Prostate gland (tissue), 2 donors: ENCODE measurements around the gene INS.

- PRO-cap, result no peak
- RAMPAGE, long total RNA, 2 experiments, result no peak in any of the 2 experiments
These were observed 768 bp upstream of the KRTAP5-5 start for GRCh38 chr11:1628675-1629339.

- PRO-cap, result no peak
- RAMPAGE, long total RNA, 2 experiments, result start-site peak on the minus strand in 2 of 2 experiments, at chr11:1753194-1753672 at its widest, 37 to 219 reads per replicate
These were observed 2.7 kb upstream of the IFITM10 start for GRCh38 chr11:1752732-1753765.

GRCh38 chr11:1755503-1756202 lies 5.3 kb upstream of the IFITM10 start:
- PRO-cap, result no peak
- RAMPAGE, long total RNA, 2 experiments, result no peak in any of the 2 experiments

GRCh38 chr11:1756203-1756806 lies 5.9 kb upstream of the IFITM10 start:
- PRO-cap, result no peak
- RAMPAGE, long total RNA, 2 experiments, result no peak in any of the 2 experiments

GRCh38 chr11:1858995-1859521 lies 6.2 kb downstream of the LSP1 start:
- PRO-cap, result no peak
- RAMPAGE, long total RNA, 2 experiments, result no peak in any of the 2 experiments

GRCh38 chr11:1864578-1865303 lies 11.9 kb downstream of the LSP1 start:
- PRO-cap, result no peak
- RAMPAGE, long total RNA, 2 experiments, result no peak in any of the 2 experiments

GRCh38 chr11:1877172-1877853 lies 14.4 kb downstream of the PRR33 start:
- PRO-cap, result no peak
- RAMPAGE, long total RNA, 2 experiments, result no peak in any of the 2 experiments

DNA sequence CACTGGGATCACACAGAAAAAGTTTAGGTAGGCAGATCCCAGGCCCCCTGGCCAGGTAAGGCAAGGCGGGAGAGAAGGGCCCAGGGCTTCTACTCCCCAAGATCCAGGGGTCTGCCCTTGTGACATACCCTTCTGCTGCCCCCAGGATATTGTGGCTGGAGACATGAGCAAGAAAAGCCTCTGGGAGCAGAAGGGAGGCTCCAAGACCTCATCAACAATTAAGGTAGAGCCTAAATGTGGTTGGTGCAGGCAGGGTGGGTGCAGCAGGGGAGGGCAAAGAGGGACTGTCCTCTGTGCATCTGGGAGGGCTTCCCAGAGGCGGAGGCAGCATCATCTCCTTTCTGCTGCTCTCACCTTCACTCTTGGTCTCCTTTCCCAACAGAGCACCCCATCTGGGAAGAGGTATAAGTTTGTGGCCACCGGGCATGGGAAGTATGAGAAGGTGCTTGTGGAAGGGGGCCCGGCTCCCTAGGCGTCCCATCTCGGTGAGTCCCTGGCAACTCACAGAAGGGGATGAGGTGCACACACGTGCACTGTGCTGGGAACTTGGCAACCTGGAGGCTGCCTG lies 4.5 kb downstream of the PRR33 start:
- PRO-cap, result no peak
- RAMPAGE, long total RNA, 2 experiments, result no peak in any of the 2 experiments

- PRO-cap, result no peak
- RAMPAGE, long total RNA, 2 experiments, result no peak in any of the 2 experiments
These were observed 2.0 kb downstream of the PRR33 start for GRCh38 chr11:1889706-1890132.

DNA sequence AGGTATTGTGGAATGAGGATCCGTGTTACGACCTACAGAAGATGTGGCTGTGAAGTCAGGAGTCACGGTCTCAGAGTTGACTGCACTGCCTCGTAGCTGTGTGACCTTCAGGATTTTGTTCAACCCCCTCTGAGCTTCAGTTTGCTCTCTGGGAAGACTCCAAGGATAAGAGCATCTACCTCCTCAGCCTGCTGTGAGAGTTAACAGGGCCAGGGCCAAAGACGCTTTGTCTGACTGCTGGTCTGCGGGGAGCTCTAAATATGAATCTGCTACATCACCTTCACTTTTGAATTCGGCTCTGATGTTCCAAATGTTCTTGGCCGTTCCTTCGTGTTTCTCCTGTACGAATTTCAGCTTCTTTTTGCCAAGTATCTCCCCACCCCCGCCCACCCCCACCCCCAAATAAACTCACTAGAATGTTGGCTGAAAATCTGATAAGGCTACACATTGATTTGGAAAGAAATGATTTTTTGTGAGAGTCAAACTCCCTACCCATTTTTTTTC lies 11.5 kb upstream of the TNNT3 start:
- PRO-cap, result no peak
- RAMPAGE, long total RNA, 2 experiments, result no peak in any of the 2 experiments

DNA sequence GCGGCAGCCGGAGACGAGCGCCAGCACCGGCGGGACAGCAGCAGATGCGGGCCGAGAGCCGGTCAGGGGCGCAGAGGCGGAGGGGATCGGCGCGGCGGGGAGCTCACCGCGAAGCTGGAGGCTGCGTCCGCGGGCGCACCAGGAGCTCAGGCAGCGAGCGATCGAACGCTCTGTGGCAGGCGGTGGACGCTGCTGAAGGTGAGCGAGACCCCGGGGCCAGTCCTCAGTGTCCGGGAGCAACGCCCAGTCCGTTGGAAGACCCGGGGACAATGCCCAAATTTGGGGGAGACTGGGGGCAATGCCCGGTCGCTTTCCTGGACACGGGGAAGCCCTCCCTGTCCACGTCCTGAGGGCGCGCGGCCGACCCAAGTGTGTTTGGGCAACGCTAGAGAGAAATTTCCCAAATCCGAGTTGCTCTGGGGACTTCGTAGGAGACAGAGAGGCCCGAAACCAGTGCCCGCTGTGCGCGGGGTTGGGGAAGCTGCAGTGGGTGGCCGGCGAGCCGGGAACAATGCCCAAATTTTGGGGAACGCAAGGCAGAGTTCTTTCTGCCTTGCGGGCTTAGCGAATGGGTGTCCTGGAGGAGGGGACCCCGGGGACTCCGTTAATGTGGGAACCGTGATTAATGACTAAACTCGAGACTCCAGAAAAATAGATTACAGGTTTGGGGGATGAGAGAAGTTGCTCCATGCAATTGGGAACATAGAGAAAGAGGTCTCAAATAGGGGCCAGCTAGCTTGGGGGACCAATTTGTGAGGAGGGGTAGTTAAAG lies 1.7 kb upstream of the IGF2 start:
- PRO-cap, result no peak
- RAMPAGE, long total RNA, 2 experiments, result no peak in any of the 2 experiments

- PRO-cap, result no peak
- RAMPAGE, long total RNA, 2 experiments, result no peak in any of the 2 experiments
These were observed at the start of gene INS for GRCh38 chr11:2161141-2161360. Gene INS, minus strand, starts transcription at chr11:2161209.

GRCh38 chr11:2269847-2270296 lies 516 bp downstream of the ASCL2 start:
- PRO-cap, result no peak
- RAMPAGE, long total RNA, 2 experiments, result no peak in any of the 2 experiments

GRCh38 chr11:2302823-2303461 lies 1.1 kb downstream of the TSPAN32 start:
- PRO-cap, result no peak
- RAMPAGE, long total RNA, 2 experiments, result no peak in any of the 2 experiments

DNA sequence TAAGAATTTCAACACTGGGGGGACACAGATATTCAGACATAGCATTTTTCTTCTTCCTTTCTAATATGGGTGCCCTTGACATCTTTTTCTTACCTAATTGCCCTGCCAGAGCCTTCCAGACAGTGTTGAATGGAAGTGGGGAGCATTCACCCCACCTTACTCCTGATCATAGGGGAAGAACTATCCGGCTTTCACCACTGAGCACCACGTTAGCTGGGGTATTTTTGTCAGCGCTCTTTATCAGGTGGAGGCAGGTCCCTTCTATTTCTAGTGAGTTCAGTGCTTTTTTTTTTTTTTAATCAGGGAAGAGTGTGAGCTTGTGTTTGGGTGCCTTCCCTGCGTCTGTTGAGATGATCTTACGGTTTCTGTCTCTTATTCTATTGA lies 3.4 kb upstream of the CD81 start:
- PRO-cap, result no peak
- RAMPAGE, long total RNA, 2 experiments, result no peak in any of the 2 experiments

DNA sequence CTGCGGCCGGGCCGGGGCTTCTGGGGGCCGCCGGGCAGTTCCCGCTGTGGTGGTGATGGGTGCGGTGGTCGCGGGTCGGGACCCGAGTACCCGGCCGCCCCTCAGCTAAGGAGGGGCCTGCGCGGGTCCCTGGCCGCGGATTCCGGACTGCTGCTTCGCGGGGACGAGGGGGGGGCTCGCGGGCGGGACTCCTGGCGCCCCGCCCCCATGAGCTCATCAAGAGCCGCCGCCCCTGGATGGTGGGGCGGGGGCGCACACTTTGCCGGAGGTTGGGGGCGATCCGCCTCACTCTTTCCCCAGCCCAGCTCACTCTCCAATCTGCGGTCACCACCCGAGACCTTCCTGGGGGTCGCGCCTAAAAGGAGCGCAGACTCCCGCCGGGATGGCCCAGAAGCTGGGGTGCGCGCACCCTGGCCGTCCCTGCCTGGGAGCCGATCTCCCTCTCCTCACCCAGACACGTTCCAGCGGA lies 773 bp downstream of the CD81 start:
- PRO-cap, result bidirectional peak, plus-strand start at position 257 of the sequence, minus-strand start at position 149 of the sequence
- RAMPAGE, long total RNA, 2 experiments, result no peak in any of the 2 experiments

- PRO-cap, result no peak
- RAMPAGE, long total RNA, 2 experiments, result no peak in any of the 2 experiments
These were observed 1.1 kb upstream of the TSSC4 start for GRCh38 chr11:2399342-2399995.

DNA sequence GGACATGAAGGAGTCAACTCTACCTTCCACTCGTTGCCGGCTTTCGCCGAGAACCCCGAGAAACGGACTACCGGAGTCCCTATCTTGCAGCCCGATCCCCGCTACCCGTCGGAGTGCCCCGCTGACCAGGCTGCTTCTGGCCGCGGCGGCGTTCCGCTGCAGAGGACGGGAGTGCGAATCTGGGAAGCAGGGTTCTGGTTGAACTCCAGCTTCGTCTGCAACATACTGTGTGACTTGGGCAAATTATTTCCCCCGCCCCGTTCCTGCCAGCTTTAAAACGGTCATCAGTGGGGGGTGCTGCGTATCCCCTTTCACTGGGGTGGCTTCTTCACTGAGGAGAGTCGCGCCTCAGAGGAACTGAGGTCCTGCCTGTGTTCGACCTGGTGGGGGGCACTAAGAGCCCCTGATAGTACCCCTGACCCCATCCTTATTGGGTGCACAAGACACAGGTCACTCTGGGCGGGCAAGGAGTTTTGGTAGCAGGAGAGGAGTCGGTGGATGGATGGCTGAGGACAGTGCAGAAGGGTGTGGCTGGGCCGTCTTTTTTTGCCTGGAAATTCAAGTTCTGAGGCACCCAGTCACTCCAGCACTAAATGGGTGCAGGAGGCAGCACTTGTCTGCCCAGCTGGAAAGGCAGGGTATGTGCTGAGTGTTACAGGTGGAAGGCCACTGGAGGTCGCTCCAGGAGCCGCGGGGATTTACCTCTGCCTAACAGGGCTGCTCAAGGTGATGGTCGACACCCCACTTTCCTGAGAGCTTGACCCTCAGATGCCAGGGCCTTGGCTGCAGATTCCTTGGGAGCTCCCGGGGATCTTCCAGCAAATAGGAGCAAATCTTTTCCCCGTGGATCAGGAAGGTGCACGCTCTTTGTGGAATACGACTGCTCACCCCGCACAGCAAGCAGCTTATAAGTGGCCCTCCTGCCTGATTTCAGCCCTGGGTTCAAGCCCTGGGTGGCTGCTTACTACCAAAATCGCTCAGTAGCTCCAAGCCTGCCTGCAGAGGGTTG lies 878 bp downstream of the TSSC4 start:
- PRO-cap, result no peak
- RAMPAGE, long total RNA, 2 experiments, result no peak in any of the 2 experiments

DNA sequence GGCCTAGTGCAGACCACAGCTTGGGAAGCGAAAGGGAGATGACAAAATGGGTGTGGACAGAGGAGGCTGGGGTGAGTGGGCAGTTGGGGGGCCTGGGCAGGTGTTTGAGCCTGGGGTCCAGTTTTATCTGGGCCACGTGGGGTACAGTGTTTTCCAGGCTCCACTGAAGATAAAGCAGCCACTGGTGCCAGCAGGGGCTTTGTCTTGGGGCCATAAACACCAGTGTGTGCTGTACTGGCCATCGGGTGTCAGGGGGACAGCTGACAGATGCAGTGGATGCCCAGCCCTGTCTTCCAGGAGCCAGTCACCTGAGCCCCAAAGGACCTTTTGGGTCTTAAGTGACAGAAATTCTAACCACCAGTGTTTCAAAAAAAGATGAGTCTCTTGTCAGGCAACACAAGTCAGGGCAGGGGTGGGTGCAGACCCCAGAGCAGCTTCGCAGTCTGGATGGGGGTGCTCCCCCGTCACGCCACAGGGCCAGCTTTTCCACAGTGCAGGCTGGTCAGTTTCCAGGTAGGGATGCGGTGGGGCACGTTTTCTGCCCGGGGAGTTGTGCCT lies 3.7 kb downstream of the TSSC4 start:
- PRO-cap, result no peak
- RAMPAGE, long total RNA, 2 experiments, result no peak in any of the 2 experiments

- PRO-cap, result no peak
- RAMPAGE, long total RNA, 2 experiments, result no peak in any of the 2 experiments
These were observed 121.5 kb downstream of the KCNQ1 start for GRCh38 chr11:2566292-2566812.